Osteocyte (in vitro differentiated cells): Measurements from ENCODE around the genes TBX2, TBX4, BRIP1 and MRC2.

- PRO-cap: bidirectional peak, plus-strand start at chr17:60600193, minus-strand start at chr17:60600040
Observed at GRCh38 chr17:60599866-60600127, 196 bp upstream of the PPM1D start.

DNA sequence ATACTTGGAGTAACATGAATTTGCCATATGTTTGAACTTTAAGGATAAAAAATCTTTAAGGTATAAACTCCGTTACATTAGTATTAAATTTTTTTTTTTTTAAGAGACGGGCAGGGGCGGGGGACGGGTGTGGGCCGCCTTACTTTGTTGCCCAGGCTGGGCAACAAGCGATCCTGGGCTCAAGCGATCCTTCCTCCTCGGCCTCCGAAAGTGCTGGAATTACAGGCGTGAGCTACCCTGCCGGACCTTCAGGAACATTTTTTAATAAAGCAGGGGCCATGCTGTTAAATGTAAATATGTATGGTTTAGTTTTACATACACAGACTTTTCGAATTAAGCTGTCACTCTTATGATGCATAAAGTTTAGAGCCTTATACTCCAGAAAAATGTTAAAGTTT lies 2.3 kb downstream of the PPM1D start:
- PRO-cap: unidirectional peak, plus-strand start at position 142 of the sequence

DNA sequence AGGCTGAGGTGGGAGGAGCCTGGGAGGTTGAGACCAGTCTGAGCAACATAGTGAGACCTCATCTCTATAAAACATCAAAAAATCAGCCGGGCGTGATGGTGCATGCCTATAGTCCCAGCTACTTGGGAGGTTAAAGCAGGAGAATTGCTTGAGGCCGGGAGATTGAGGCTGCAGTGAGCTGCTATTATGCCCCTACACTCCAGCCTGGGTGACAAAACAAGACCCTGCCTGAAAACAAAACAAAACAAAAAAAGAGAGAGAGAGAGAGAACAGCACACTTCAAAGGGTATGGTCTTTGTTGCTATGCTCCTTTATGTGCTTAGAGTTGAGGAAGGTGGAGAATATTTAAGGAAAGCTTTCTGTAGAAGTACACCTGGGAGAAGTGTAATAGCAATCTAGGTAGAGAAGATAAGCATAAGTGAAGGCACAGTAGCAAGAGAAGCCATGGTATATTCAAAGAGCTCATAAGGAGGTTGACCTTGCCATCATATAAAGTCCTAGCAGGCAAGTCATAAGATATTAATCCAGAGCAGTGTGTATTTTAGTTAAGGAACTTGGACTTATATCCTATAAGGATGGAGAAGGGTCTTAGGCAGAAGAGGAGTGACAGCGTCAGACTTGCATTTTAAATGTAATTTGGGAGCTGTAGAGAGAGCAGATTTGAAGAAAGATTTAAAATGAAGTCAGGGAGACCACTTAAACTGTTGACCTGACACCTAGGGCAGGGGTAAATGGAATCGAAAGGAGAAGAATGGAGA lies 210.6 kb upstream of the TBX2 start:
- PRO-cap: no peak

DNA sequence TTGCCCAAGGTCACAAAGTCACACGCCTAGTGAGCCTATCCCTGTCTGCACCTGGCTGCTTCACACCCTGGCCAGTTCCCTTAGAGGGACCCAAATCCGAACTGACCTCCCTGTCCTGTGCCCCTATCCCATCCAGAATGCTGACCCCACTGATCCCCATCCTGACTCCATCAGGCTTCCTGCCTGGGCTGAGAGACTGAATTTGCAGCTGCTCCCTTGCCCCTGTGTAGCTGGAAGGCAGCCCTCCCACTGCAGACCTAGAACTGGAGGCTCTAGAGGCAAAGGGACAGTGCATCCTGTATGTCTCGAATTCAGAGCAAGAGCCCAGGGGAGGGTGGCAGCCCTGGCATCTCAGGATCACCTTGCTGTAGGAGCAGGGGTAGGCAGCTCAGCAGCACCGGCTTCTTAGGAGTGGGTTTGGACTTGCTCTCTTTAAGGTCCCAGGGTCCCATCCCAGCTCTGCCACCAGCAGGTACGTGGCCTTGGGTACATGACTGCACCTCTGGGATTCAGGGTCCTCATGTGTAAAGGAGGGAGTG lies 4.6 kb upstream of the TBX2 start:
- PRO-cap: no peak

GRCh38 chr17:61399710-61400119 lies at the start of gene TBX2:
Gene TBX2 (plus strand): TSS chr17:61399843.
- PRO-cap: bidirectional peak, plus-strand start at chr17:61399920, minus-strand start at chr17:61399611

DNA sequence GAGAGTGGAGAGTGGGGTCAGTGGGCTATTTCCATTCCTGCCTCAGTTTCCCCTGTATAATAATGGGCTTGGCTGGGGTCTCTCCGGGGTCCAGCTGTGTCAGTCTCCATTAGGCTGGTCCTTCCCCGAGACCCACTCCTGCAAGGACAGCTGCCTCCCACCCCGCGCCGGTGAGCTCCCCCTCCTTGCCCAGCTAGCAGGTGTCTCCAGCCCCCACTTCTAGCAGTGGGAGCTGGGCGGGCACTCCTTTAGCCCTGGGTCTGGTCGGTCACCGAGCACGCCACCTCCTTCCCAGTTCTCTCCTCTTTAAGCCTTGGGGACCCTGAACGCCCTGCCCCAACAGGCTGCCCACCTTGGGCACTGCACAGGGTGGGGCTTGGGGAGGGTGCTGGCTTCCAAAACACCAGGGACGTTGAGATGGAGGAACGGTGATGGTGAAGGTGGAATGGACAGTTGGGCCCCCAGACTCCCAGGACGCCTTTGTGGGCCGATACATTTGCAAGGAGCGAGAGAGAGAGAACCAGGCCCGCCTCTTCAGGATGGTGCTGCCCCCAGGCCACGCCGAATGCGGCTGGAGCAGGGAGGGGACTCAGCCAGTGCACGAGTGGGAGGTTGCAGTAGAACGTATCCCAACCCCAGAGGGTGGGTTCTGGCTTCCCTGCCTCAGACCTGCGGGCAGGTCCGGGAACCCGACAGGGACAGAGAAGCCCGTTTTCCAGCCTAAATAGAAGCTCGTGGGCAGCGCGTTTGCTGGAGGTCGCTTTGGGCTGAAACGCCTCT lies 10.6 kb downstream of the TBX2 start:
- PRO-cap: no peak

DNA sequence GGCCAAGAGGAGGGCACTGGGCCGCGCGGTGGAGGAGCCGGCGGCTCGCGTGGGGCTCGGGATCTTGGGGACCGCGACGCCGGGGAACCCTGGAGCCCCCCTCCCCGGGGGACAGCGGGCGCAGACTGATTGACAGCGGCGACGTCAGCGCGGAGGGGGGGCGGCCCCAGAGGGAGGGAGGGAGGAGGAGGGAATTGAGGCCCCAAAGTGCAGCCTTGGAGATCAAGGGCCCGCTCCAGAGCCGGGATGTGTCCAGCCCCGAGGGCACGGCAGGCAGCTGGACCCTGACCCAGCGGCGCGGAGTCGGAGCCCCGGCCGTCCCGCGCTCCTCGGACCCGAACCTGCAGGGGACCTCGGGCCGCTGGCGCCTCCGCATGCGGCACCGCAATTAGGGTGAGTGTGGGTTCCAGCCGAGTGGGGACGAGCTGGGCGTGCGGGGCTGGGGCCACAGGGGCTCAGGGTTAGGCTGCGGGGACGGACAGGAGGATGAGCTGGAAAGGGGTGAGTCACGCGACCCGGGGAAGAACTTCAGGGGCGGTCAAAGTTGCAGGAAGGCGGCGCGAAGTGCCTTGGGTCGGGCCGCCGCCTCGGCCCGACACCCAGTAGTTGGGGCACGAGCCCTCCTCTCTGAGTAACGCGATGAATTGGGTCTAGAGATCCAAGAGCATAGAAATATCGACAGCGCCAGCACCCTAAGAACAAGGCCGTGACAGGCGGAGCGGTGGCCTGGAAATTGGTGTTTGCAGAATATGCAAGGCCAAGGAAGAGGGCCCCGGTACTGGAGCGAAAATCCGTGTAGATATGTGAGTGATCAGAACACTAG lies at the start of gene TBX4:
TSS of gene TBX4 (plus strand) at position 238 of the 823 bp plus-strand sequence.
- PRO-cap: no peak

- PRO-cap: no peak
Observed at GRCh38 chr17:61457337-61457964, 5.2 kb downstream of the TBX4 start.

GRCh38 chr17:61590687-61591058 lies 346 bp downstream of the NACA2 start:
- PRO-cap: no peak

GRCh38 chr17:61862907-61863602 lies at the start of gene BRIP1:
Gene BRIP1 (minus strand): TSS chr17:61863528.
- PRO-cap: unidirectional peak, minus-strand start at chr17:61863008; unidirectional peak, minus-strand start at chr17:61863338; bidirectional peak, plus-strand start at chr17:61863675, minus-strand start at chr17:61863528

DNA sequence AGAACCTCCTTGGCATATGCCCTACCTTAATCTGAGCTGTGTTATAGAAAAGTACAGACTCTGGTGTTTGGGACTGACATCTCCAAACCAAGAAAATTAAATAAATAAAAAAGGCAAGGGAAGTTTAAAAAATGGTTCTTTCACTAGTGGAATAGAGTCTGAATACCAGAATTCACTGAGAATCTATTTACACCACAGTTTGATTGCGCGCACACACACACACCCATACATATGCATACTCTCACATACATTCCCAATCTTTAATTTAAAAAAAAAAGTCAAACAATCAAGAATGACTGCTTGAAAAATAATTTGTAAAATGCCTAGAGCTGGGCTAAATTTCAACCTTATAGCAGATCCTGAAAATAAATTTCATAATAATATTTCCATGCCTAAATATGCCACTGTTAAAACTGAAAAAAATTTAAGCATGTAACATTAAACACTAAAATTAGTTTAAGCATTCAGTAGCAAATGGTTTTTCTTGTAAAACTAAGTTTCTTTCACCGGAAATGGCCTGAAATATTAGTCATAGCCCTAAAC lies 17.3 kb upstream of the INTS2 start:
- PRO-cap: no peak

- PRO-cap: no peak
Observed at GRCh38 chr17:62001479-62002352, 63.4 kb downstream of the MED13 start.

DNA sequence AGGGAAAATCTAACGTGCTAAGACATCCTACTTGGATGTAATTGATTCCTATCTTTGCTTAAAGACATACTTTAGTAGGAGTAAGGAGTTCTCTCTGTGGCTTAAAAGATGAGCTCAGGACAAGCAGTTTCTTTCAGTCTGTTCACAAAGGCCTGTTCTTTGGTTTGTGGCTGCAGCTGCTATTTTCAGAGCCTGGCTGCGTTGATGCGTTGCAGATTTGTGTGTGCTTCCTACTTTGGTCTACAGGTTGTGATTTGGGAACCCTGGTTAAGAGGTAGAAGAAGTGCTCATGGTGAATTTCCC lies 24.5 kb upstream of the TLK2 start:
- PRO-cap: no peak

- PRO-cap: no peak
Observed at GRCh38 chr17:62543485-62544514, 65.2 kb downstream of the TLK2 start.

DNA sequence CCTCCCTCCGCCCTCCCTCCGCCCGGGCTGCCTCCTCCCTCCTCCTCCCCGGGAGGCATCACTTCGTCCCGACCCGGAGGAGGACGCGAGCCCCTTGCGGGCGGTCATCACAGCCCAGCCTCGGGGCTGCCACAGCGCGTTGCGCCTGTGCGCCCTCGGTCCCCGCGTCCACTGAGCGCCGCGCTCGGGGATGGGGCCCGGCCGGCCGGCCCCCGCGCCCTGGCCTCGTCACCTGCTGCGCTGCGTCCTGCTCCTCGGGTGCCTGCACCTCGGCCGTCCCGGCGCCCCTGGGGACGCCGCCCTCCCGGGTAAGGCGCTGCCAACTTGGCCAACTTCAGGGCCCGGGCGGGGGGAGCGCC lies at the start of gene MRC2:
TSS of gene MRC2 (plus strand) at position 58 of the 359 bp plus-strand sequence.
- PRO-cap: no peak

DNA sequence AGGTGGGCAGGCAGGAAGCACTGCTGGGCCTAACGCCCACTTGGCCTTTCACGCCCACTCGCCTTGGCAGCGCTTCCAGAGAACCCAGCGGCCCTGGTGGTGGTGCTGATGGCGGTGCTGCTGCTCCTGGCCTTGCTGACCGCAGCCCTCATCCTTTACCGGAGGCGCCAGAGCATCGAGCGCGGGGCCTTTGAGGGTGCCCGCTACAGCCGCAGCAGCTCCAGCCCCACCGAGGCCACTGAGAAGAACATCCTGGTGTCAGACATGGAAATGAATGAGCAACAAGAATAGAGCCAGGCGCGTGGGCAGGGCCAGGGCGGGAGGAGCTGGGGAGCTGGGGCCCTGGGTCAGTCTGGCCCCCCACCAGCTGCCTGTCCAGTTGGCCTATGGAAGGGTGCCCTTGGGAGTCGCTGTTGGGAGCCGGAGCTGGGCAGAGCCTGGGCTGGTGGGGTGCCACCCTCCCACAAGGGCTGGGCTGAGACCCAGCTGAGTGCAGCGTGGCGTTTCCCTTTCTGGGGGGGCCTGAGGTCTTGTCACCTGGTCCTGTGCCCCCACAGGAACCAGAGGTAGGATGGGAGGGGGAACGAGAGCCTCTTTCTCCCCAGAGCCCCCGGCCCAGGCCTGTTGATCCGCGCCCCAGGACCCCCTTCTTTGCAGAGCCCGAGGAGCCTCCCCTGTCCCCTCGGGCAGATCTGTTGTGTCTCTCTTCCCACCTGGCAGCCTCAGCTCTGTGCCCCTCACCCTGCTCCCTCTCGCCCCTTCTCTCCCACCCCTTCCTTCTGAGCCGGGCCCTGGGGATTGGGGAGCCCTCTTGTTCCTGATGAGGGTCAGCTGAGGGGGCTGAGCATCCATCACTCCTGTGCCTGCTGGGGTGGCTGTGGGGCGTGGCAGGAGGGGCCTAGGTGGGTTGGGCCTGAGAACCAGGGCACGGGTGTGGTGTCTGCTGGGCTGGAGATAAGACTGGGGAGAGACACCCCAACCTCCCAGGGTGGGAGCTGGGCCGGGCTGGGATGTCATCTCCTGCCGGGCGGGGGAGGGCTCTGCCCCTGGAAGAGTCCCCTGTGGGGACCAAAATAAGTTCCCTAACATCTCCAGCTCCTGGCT lies 65.0 kb downstream of the MRC2 start:
- PRO-cap: no peak

DNA sequence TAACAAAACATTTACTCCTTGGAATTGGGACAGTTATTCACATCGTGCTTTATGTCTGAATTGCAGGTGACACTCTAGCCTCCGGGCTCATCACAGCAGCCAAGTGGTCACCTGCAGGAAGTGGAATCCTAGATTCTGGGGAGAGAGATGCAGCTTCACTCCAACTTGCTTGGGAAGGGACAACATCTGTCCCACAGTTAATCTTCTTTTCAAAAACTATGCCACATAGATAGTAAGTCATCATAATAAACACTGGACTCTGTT lies 17.4 kb downstream of the MARCHF10 start:
- PRO-cap: no peak

DNA sequence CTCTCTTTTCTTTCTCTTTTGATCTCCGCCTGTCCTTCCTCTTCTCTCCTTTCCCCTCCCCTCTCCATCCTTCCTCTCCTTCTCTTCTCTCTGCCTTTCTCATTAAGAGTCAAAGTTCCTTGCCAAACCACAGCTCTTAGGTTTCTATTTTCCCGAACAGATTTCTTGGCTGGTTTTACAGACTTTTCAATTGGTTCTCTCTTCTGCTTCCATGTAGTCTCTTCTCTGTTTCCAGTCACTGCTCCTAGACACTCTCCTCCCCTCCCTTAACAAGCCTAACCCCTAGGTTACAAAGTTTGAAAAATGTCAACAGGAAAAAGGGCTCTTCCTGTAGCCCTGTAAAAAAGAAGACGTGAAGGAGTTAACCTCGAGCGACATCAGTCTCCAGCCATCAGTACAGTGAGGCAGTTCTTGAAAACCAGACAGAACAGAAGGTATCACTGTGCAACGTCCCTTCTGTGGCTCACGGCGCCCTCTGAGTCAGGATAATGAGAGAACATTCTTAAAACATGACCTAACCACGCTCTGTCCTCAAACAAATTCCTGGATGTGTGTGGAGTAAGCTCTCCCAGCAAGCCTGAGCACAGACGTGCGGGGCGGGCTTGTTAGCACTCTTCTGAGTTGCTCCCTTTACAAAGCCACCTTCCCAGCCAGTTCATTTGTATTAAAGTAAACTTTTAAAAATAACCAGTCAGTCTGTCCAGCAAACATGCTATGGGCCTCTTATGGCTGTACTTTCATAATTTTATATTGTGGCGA lies 11.6 kb upstream of the MARCHF10 start:
- PRO-cap: bidirectional peak, plus-strand start at position 584 of the sequence, minus-strand start at position 477 of the sequence

DNA sequence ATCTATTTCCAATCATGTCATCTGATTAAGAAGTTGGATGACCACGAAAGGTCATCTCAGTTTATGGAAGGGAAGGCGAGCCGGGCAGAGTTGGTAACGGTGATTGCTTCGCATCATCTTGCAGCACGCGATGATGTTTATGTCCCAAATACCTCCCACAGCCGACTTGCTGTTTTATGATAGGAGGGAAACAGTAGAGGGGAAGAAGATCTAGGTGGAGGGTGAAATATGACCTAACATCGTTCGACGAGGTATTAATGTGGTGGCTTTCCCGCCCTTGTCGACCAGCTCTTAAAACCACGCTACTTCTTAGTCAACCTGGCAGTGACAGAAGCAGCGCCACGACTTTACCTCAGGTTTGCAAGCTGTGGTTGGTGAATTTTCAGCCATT lies 845 bp upstream of the TANC2 start:
- PRO-cap: no peak

DNA sequence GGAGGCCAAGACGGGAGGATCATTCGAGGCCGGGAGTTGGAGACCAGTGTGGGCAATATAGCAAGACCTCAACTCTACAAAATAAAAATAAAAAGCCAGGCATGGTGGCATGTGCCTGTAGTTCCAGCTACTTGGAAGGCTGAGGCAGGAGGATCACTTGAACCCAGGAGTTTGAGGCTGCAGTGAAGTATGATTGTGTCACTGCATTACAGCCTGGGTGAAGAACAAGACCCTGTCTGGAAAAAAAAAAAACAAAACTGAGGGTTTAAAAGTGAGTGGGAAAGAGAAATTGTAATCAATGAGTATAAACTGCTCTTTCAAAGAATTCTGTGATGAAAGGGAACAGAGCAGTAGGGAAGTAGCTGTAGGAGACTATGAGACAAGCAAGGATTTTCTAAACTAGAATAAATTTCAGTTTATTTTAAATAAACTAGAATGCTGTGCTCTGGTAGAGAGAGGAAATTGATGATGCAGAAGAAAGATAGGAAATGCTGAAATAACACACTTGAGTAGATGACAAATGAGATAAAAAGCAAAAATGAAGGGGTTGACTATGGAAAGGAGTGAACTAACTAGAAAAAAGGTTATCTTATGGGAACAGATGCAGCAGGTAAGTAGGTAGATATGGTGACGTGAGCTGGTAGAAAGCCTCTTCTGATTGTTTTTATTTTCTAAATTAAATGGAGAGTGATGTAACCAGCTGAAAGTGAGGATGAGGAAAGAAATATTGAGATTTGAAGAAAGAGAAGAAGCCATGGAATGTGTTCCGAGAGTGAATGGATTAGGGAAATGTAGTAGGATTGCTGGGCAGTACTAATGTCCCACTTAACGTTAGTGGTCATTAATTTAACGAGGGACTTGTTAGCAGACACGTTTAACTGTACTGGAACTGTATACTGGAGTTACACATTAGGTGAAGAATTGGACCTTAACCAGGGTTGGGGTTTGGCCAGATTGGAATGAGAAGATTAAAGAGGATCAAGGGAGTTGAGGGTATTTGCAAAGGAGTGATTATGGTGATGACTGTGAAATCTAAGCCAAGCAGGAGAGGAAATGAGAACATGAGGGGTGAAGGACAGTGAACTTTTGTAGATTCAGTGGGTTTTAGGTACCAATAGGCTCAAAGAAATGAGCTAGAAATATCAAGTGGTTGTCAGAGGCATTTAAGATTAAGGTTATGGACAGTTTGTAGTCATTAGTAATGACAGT lies 196.4 kb downstream of the TANC2 start:
- PRO-cap: no peak